ENCODE data around the gene ERC1.

DNA sequence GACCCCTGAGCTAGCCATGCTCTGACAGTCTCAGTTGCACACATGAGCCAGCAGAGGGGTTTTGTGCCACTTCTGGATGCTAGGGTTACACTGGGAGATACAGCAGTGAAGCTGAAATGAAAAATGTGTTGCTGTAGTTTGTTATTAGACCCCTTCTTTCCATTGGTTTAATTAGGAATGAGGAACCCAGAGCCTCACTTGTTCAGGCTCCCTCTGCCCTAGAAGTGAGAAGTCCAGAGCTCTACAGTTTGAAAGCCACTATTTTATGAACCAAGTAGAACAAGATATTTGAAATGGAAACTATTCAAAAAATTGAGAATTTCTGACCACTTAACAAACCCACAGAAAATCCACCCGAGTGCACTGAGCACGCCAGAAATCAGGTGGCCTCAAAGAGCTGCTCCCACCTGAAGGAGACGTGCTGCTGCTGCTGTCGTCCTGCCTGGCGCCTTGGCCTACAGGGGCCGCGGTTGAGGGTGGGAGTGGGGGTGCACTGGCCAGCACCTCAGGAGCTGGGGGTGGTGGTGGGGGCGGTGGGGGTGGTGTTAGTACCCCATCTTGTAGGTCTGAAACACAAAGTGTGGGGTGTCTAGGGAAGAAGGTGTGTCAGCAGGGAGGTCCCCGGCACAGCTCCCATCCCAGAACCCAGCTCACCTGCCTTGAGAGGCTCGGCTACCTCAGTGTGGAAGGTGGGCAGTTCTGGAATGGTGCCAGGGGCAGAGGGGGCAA is 50.1 kb upstream of the IQSEC3 start:
- PRO-cap, result no peak

GRCh38 chr12:103617-104122 is 37.1 kb downstream of the IQSEC3 start:
- PRO-cap, result no peak

GRCh38 chr12:111672-112260 is 45.2 kb downstream of the IQSEC3 start:
- PRO-cap, result no peak

DNA sequence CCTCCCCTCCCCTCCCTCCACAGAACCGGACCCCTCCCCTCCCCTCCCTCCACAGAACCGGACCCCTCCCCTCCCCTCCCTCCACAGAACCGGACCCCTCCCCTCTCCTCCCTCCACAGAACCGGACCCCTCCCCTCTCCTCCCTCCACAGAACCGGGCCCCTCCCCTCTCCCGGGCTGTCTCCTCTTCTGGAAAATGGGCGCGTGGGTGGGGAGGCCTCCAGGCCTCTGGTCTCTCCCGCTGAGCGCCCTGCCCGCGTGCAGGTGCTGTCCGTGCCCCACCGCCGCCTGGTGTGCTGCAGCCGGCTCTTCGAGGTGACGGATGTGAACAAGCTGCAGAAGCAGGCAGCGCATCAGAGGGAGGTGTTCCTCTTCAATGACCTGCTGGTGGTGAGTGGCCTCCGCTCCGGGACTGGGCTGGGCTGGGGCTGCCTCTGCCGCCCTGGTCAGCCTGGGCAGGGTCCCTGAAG is 50.7 kb downstream of the SLC6A12 start:
- PRO-cap, result no peak

GRCh38 chr12:168680-169196 is 45.2 kb downstream of the SLC6A12 start:
- PRO-cap, result no peak

DNA sequence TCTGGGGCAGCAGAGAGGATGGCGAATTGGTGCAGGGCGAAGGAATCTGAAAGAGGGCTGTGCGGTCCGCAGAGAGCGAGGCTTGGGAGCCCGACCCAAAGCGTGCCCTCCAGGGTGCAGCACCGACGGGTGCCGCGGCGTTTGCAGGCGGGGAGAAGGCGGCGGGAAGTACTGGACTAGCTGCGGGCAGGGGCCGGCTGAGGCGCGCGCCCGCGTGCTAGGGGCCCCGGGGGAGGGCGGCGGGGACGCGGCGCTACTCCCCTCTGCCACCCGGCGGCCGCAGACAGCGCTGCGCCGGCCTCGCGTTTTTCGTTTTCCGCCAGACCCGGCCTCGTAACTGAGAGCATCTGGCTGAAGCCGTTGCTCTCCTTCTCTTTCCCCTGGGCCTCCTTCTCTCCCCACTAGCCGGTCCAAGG is 24.9 kb downstream of the SLC6A12 start:
- PRO-cap, result unidirectional peak, minus-strand start at position 212 of the sequence

DNA sequence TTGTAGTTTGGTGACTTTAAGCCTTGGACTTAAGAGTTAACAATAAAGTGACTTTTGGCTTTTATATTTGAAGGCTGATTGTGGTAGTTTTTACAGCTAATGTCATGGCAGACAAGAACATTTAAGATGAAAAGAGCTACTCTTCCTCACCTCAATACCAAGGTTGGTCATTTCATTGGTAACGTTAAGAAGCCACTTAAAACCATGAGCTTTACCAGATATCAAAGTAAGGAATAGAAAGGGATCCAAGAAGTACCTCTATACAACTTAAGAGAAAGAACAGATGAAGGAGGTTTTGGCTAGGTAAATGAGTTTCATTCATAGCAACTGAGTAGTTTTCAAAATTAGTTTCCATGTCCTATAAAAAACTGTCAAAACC is 23.7 kb upstream of the SLC6A13 start:
- PRO-cap, result no peak

DNA sequence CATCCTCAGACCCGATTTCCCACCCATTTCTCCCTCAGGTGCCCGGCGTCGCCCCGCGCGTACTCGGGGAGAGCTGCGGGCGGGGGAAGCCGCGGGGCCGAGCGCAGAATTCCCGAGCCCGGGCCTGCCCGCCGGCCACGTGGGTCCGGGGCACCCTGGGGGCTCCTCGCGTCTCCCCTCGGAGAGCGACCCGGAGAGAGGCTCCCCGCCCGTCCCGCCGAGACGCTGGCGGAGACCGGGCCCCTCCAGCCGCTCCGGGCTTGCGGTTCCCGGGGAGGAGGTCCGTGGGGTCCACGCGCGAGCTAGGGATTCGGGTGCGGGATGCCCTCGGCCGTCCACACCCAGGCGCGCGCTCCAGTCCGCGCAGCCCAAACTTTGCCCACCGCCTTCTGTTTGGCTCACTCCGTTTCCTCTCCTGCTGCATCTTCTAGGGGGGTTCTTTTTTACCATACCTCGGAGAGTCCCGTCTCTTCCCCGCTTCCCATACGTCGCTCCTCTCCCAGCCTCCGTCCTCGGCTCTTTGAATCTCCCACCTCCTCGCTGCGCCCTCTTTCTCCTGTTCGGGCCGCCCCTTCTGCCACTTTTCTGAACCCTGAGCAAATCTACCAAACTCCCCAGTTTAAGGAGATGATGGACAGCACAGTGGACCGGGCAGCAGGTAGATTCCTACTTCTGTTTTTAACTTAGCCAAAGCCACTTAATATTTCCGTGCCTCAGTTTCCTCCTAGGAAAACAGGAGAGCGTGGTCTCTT is 1.1 kb downstream of the B4GALNT3 start:
- PRO-cap, result unidirectional peak, minus-strand start at position 522 of the sequence

- PRO-cap, result no peak
Measured at GRCh38 chr12:465955-466595, 6.3 kb downstream of the B4GALNT3 start.

- PRO-cap, result no peak
Measured at GRCh38 chr12:538999-539599, 79.4 kb downstream of the B4GALNT3 start.

DNA sequence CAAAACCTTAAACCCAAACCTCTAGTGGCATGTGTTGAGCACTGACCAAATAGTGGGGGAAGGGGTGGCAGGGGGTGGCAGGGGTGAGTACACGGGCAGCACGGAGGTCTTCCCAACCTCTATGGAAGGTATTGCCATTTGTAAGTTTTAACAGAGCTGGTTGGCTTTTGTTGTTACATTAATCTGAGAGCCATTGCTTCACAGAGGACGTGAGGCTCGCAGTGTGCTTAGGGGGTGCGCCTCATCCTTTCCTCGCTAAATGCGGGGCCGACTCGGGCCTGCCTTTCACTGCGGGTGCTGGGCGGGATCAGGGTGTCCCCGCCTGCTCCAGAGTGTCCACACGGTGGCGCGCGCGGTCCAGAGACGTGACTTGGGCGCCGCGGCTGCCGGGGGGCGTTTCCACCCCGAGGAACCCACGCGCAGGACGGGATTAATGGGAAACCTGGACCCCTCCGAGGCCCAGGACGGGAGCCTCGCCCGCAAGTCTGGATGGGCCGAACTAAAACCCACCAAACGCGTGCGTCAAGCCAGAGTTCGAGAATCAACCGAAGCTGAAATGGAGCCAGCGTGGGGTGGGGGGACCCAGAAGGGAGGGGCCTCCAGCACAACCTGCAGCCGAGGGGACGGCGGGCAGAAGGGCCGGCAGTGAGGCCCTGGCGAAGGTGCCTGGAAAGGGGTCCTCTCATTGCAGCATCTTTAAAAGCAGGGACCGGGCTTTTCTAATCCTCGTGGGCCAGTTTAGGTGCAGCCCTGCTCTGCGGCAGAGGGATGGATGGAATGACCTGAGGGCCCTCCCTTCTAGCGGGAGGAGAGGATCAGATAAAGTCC is 93.4 kb downstream of the NINJ2 start:
- PRO-cap, result no peak

GRCh38 chr12:754810-755483 is 2.6 kb downstream of the WNK1 start:
- PRO-cap, result no peak

- PRO-cap, result no peak
Measured at GRCh38 chr12:913898-914273, 35.6 kb downstream of the RAD52 start.

DNA sequence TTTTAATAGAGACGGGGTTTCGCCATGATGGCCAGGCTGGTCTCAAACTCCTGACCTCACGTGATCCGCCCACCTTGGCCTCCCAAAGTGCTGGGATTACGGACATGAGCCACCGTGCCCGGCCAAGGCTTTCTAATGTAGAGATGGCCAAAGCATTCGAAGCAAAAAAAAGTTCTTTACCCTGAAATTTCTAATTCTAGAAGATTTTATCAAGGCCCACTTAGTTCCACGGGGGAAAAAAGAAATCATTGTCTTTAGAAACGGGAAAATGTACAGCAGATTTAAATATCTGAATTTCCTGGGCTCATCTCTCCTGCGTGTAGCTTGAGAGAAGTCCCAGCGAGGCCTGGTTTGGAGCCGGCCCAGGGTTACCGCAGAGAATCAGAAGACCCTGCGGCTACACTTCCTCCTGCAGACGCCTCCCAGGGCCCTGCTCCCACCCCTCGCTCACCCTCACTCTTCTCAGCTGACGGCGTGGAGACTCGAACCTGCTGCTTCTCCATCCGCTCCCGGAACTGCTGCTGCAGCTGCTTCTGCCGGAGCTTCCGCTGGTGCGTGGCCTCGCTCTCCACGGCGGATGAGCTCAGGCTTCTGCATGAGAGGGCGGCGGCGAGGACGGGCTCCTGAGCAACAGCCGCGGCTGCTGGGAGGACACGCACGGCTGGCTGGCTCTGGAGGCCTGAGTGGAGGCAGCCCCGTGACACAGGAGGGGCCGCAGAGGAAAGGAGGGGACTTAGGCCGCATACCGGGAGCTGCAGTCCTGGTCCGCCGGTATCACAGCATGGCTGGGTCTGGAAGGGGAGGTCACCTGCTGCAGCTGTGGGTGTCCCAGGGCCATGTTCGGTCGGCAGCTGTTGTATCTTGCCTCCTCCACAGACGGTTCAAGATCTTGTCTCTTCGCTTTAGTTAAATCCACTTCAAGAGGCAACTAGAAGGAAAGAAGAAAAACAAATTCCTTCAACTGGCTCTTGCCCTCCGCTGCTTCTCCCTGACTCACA is 33.3 kb downstream of the RAD52 start:
- PRO-cap, result no peak

GRCh38 chr12:991001-991462 is at the start of gene ERC1:
Gene ERC1 (plus strand): TSS chr12:991223.
- PRO-cap, result bidirectional peak, plus-strand start at chr12:991263, minus-strand start at chr12:991048

- PRO-cap, result no peak
Measured at GRCh38 chr12:1048184-1048622, 57.2 kb downstream of the ERC1 start.

DNA sequence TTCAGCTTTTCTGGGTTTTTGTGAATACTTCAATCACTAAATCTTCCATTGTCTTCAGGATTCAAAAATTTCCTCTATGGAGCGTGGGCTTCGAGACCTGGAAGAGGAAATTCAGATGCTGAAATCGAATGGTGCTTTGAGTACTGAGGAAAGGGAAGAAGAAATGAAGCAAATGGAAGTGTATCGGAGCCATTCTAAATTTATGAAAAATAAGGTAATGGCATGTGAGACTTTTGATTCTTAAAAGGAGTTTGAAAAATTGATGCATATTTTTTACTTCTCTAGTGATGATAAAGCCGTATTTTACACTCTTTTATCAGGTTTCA is 119.1 kb downstream of the ERC1 start:
- PRO-cap, result no peak

DNA sequence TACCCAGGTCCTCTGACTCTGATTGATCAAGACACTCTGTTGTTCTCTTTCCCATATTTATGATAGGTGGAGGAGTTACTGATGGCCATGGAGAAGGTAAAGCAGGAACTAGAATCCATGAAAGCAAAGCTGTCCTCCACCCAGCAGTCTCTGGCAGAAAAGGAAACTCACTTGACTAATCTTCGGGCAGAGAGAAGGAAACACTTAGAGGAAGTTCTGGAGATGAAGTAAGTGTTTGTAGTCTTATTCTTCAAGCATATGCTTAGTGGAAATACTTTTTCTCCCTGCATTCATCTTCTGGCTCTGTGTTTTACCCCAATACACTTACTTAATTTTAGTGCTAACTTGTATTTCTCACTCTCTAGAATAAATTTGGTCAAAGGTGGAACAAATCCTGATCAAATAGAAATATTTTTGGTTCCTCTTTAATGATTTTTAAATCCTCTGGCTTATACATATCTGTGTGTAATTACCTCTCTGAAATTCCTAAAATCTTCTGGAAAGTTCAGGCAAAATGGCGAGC is 298.8 kb downstream of the ERC1 start:
- PRO-cap, result unidirectional peak, minus-strand start at position 152 of the sequence

DNA sequence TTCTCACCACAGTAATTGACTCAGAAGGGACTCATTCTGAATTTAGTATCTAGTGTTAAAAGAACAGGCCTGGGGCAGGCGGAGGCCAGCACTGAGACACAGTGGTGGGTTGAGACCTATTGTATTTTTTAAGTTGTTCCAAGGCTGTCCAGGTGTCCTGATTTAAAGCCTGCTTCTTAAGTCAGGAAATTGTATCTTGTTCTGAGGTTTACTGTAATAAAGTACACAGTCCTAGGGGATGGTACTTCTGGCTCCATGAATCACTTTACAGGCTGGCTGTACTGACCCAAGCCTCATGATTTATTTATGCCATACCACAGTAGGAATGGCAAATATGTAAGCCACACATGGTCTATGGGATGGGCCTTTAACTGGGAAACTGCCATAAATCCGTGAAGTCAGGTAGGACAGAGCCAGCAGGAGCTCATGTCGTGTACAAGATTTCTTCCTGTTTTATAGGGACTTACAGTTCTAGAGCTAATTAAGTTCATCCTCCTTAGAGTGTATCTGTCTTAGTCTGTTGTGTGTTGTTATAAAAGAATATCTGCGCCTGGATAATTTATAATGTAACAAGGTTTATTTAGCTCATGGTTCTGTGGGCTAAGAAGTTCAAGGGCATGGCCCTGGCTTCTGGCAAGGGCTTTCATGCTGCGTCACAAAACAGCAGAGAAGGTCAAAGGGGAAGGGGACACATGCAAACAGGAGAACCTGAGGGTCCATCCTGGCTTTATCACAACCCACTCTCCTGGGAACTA is 244.0 kb downstream of the FBXL14 start:
- PRO-cap, result no peak

GRCh38 chr12:1354501-1354768 is 239.9 kb downstream of the FBXL14 start:
- PRO-cap, result no peak